GM12878 (cell line): ENCODE data around the gene SORD.

DNA sequence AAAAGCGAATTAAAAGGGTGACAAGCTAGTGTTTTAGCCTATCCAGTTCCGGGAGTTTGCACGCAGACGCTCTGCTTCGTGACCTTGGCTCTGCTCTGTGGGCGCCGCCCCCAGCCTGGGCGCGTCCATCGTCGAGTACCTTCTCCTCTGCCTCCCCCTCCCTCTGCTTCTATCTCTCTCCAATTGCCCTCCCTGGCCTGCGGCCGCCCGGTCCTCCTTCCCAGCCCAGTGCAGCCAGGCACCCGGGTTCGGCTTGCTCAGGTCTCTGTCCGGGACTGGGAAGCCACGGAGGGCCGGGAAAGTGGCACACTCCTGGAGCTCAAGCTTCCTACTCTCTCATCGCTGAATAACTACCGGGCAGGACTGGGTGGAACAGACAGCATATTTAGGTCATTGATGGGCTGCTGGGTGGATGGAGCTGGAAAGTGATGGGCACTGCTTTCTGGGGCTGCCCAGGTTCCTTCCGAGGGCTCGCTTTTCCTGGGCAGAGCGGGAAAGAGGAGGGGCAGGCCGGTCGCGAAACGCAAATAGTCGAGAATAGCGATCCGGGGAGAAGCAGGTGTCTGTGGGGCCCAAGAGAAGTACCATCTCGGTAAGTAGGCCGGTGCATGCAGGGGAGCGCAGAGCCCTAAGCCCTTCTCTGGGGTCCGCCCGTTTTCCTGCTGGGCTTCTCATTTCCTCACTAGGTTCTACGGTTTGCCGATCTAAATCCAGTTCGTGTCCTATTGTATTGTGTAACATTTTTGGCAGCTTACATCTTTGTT, 7.2 kb upstream of the TRIM69 start:
- RAMPAGE, long total RNA, result start-site peak on the plus strand centred at position 160 of the sequence, 102 bp wide, 305 and 541 reads in 2 replicates
- RRBS, 2 experiments, result 0 to 1% methylated on average over 4 to 9 of the region's 39 CpGs
CAGE:
- cytosol, long polyA minus RNA, result start-site peak on the plus strand centred at position 151 of the sequence, 78 bp wide, 758 reads; start-site peak on the plus strand centred at position 365 of the sequence, 47 bp wide, 71 reads
- cytosol, long polyA plus RNA, result start-site peak on the plus strand centred at position 160 of the sequence, 101 bp wide, 580 and 417 reads in 2 replicates; start-site peak on the plus strand centred at position 375 of the sequence, 73 bp wide, 78 and 52 reads in 2 replicates; start-site peak on the plus strand centred at position 522 of the sequence, 72 bp wide, 198 and 242 reads in 2 replicates
- long polyA plus RNA, result start-site peak on the plus strand centred at position 188 of the sequence, 154 bp wide, 137 and 596 reads in 2 replicates; start-site peak on the plus strand centred at position 361 of the sequence, 39 bp wide, 59 and 47 reads in 2 replicates; start-site peak on the plus strand centred at position 526 of the sequence, 59 bp wide, 172 and 134 reads in 2 replicates
- nucleolus, long total RNA, result start-site peak on the plus strand centred at position 144 of the sequence, 62 bp wide, 100 reads; start-site peak on the plus strand centred at position 414 of the sequence, 14 bp wide, 16 reads; start-site peak on the plus strand centred at position 546 of the sequence, 45 bp wide, 68 reads
- nucleus, long polyA plus RNA, result start-site peak on the plus strand centred at position 143 of the sequence, 87 bp wide, 299 and 295 reads in 2 replicates; start-site peak on the plus strand centred at position 369 of the sequence, 22 bp wide, 20 and 21 reads in 2 replicates; start-site peak on the plus strand centred at position 534 of the sequence, 85 bp wide, 167 and 106 reads in 2 replicates
- nucleus, long total RNA, result no peak

DNA sequence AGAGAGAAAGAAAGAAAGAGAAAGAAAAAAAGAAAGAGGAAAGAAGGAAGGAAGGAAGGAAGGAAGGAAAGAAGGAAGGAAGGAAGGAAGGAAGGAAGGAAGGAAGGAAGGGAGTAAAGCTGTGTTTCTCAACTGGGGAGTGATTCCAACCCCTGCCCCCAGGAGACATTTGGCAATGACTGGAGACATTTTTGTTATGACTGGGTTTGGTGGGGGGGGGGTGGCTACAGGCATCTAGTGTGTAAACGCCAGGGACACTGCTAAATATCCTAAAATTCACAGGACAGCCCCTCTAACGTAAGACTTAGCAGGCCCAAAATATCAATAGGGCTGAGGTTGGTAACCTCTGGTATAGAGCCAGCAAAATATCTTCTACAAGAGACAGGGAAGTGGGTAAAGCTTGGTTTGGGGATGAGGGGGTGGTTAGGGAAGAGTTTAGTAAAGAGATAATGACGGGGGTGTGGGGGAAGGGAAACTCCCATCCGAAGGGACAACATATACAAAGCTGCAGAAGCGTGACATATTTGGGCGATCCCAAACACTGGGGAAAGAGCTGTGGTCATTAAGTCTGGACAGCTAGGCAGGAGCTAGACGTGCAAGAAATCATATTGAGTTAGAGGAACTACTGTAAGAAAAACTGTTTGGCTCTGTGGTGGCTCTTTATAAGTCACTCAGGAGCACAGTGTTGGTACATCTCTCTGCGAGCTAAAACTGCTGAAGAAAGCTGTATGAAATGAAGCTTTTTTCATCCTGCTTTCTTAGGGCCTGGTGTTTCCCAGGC, 767 bp upstream of the TRIM69 start:
- RAMPAGE, long total RNA, result no peak
- RRBS, 2 experiments, result no CpG with 5 or more reads among the region's 8 CpGs
CAGE:
- cytosol, long polyA minus RNA, result no peak
- cytosol, long polyA plus RNA, result no peak
- long polyA plus RNA, result no peak
- nucleolus, long total RNA, result no peak
- nucleus, long polyA plus RNA, result no peak
- nucleus, long total RNA, result no peak

- RAMPAGE, long total RNA, result no peak
- RRBS, 2 experiments, result no CpG with 5 or more reads among the region's 3 CpGs
CAGE:
- cytosol, long polyA minus RNA, result no peak
- cytosol, long polyA plus RNA, result no peak
- long polyA plus RNA, result no peak
- nucleolus, long total RNA, result no peak
- nucleus, long polyA plus RNA, result no peak
- nucleus, long total RNA, result no peak
These were observed 102.4 kb downstream of the TRIM69 start for GRCh38 chr15:44838655-44839222.

- RAMPAGE, long total RNA, result no peak
- RRBS, 2 experiments, result no CpG with 5 or more reads among the region's 5 CpGs
CAGE:
- cytosol, long polyA minus RNA, result no peak
- cytosol, long polyA plus RNA, result no peak
- long polyA plus RNA, result no peak
- nucleolus, long total RNA, result no peak
- nucleus, long polyA plus RNA, result no peak
- nucleus, long total RNA, result no peak
These were observed 101.7 kb upstream of the TERB2 start for GRCh38 chr15:44854671-44855214.

DNA sequence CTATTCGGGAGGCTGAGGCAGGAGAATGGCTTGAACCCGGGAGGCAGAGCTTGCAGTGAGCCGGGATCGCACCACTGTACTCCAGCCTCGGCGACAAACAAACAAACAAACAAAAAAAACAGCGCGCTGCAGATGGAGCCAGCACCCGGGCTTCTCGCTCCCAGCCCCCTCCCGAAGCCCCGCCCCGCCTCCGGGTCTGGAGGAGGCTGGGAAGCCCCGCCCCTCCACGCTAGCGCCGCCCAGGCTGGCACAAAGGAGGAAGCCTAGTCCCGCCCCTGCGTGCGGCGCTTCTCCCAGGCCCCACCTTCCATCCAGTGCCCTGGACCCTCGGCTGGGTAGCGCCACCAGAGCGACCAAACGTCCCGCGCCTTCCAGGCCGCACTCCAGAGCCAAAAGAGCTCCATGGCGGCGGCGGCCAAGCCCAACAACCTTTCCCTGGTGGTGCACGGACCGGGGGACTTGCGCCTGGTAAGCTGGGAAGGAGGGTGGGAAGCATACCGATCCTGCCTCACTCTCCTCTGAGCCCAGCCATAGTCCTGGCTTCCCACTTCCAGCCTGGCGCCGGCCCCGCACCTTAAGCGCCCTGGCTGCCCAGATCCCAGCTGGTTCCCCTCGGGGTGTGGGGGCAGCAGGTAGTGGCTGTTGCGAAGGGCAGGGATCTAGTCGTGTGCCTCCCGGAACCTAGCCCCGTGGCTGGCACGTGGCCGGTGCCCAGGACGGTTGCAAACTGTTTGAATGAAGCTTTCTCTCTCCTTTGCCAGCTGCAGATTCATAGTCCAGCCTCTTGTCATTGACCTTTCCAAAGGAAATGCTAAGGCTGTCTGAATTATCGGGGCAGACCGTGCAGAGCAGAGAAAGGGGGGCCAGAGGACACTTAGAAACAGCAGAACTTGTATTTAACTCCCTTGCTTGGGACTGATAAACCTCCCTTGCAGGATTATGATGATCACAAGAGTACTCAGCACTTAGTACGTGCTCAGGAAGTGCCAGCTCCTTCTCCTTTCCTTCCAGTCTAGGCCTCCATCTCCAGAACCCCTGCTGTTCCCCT, at the start of gene SORD:
Gene SORD, plus strand, starts transcription at position 314 of the 1,048 bp plus-strand sequence.
- RAMPAGE, long total RNA, result start-site peak on the plus strand centred at position 302 of the sequence, 101 bp wide, 781 and 1,390 reads in 2 replicates
- RRBS, 2 experiments, result 1 to 4% methylated on average over 8 to 15 of the region's 51 CpGs
CAGE:
- cytosol, long polyA minus RNA, result start-site peak on the plus strand centred at position 305 of the sequence, 114 bp wide, 230 reads
- cytosol, long polyA plus RNA, result start-site peak on the plus strand centred at position 297 of the sequence, 103 bp wide, 285 and 190 reads in 2 replicates
- long polyA plus RNA, result start-site peak on the plus strand centred at position 300 of the sequence, 98 bp wide, 179 and 220 reads in 2 replicates
- nucleolus, long total RNA, result no peak
- nucleus, long polyA plus RNA, result start-site peak on the plus strand centred at position 297 of the sequence, 103 bp wide, 190 and 365 reads in 2 replicates
- nucleus, long total RNA, result no peak

DNA sequence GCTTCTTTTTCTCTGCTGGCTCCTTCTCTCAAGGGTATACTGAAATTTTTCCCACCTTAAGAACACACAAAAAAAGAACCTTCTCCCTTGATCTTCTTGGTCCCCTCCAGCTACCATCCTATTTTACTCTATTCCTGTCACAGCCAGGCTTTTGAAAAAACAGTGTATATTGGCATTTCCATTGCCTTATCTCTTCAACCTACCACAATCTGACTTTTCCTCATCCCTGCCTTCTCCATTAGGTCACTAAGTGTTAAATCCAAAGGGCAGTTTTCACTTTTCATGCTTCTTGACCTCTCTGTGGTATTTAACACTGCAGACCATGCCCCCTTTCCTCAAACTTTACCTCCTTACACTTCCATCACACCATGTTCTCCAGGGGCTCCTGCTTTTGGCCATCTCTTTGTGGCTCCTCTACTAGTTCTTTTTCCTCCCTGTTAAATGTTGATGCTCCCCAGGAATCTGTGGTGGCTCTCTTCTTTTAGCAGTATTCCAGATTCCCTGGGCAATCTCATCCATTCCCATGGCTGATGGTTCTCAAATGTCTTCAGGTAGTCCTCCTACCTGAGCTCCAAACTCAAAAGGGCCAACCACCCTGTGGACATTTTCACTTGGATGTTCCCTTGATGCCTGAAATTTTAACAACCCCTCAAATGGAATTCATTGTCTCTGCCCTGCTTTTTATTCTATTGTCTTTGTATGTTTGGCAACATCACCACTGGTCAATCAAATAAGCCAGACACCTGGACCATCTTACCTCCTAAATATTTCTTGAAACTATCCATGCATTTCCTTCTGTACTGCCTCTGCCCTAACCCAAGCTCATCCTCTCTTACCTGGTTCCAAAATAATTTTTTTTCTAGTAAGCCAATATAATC, 4.1 kb downstream of the DUOXA1 start:
- RAMPAGE, long total RNA, result no peak
CAGE:
- cytosol, long polyA minus RNA, result no peak
- cytosol, long polyA plus RNA, result no peak
- long polyA plus RNA, result no peak
- nucleolus, long total RNA, result no peak
- nucleus, long polyA plus RNA, result no peak
- nucleus, long total RNA, result no peak

GRCh38 chr15:45131741-45132160, 2.0 kb downstream of the DUOX1 start:
- RAMPAGE, long total RNA, result no peak
- RRBS, 2 experiments, result no CpG with 5 or more reads among the region's 2 CpGs
CAGE:
- cytosol, long polyA minus RNA, result no peak
- cytosol, long polyA plus RNA, result no peak
- long polyA plus RNA, result no peak
- nucleolus, long total RNA, result no peak
- nucleus, long polyA plus RNA, result no peak
- nucleus, long total RNA, result no peak

- RAMPAGE, long total RNA, result start-site peak on the minus strand at chr15:45279217-45279245, 24 and 43 reads in 2 replicates
- RRBS, 2 experiments, result no CpG with 5 or more reads among the region's 35 CpGs
CAGE:
- cytosol, long polyA minus RNA, result no peak
- cytosol, long polyA plus RNA, result no peak
- long polyA plus RNA, result no peak
- nucleolus, long total RNA, result no peak
- nucleus, long polyA plus RNA, result no peak
- nucleus, long total RNA, result no peak
These were observed 27.1 kb downstream of the SLC28A2 start for GRCh38 chr15:45278908-45279711.

DNA sequence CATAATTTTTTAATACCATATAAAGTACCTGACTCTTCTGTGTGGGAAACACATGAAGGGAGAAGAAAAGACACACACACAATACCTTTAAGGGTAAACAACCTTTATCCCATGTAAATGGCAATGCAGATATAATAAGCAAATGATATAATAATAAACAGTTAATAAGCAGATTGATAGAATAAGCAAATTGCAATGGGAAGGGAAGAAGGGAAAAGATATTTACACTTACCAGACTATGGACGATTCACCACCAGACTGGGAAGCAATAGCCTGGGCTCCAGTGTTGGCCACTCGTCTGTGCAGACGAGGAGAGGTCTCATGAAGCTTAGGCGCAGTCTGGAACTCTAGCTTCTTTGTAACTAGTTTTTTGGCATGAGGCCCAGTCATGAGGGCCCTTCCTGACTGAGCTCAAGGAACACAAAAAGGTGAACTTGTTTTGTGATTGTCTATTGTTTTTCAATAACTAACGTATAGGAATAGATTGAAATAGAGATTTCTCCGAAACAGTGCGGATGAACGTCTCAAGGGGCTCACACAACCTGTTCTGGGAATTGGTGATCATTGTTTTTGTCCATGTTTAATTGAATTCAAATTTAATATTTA, 11.2 kb downstream of the C15orf48 start:
- RAMPAGE, long total RNA, result no peak
- RRBS, 2 experiments, result no CpG with 5 or more reads among the region's 8 CpGs
CAGE:
- cytosol, long polyA minus RNA, result no peak
- cytosol, long polyA plus RNA, result no peak
- long polyA plus RNA, result no peak
- nucleolus, long total RNA, result no peak
- nucleus, long polyA plus RNA, result no peak
- nucleus, long total RNA, result no peak

DNA sequence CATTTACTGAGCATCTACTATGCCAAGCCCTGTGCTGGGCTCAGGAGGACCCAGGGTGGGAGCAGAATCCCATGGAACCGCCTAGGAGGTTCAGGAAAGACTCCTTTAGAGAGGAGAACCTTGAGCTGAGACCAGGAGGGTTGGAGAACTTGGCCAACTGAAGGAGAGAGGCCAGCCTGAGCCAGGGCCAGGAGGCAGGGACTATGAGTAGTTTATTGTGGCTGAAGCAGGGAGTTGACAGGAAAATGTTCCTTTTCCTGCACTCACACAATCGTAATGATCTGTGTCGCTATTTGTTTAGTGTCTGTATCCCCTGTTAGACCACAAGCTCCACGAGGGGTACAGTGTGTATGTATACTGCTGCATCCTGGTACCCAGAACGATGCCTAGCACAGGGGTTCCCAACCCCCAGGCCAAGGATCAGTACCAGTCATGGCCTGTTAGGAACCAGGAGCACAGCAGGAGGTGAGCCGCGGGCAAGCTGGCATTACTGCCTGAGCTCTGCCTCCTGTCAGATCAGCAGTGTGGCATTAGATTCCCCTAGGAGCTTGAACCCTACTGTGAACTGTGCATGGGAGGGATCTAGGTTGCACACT, 21.0 kb downstream of the C15orf48 start:
- RAMPAGE, long total RNA, result no peak
- RRBS, 2 experiments, result no CpG with 5 or more reads among the region's 7 CpGs
CAGE:
- cytosol, long polyA minus RNA, result no peak
- cytosol, long polyA plus RNA, result no peak
- long polyA plus RNA, result no peak
- nucleolus, long total RNA, result no peak
- nucleus, long polyA plus RNA, result no peak
- nucleus, long total RNA, result no peak

DNA sequence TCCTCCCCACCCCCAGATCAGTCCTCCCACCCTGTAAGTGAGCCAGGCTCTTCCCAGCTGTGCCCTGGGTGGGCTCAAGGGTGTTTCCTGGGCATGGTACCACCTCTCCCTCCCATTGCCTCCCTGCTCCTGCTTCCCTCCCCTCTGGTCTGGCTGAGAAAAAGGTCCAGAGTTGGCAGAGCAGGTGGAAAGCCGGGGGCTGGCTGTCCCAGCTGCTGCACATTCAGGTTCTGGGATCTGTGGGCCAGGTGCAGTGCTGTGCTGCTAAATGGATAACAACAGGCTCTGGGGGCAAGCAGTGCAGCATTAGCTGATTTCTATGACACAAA, 24.7 kb downstream of the C15orf48 start:
- RAMPAGE, long total RNA, result no peak
- RRBS, 2 experiments, result no CpG with 5 or more reads among the region's 1 CpG
CAGE:
- cytosol, long polyA minus RNA, result no peak
- cytosol, long polyA plus RNA, result no peak
- long polyA plus RNA, result no peak
- nucleolus, long total RNA, result no peak
- nucleus, long polyA plus RNA, result no peak
- nucleus, long total RNA, result no peak

GRCh38 chr15:45588039-45589183, 1.2 kb downstream of the BLOC1S6 start:
- RAMPAGE, long total RNA, result no peak
- RRBS, 2 experiments, result no CpG with 5 or more reads among the region's 6 CpGs
CAGE:
- cytosol, long polyA minus RNA, result no peak
- cytosol, long polyA plus RNA, result no peak
- long polyA plus RNA, result no peak
- nucleolus, long total RNA, result no peak
- nucleus, long polyA plus RNA, result no peak
- nucleus, long total RNA, result no peak

GRCh38 chr15:45610165-45610578, 23.0 kb downstream of the BLOC1S6 start:
- RAMPAGE, long total RNA, result no peak
- RRBS, 2 experiments, result no CpG with 5 or more reads among the region's 5 CpGs
CAGE:
- cytosol, long polyA minus RNA, result no peak
- cytosol, long polyA plus RNA, result no peak
- long polyA plus RNA, result no peak
- nucleolus, long total RNA, result no peak
- nucleus, long polyA plus RNA, result no peak
- nucleus, long total RNA, result no peak

DNA sequence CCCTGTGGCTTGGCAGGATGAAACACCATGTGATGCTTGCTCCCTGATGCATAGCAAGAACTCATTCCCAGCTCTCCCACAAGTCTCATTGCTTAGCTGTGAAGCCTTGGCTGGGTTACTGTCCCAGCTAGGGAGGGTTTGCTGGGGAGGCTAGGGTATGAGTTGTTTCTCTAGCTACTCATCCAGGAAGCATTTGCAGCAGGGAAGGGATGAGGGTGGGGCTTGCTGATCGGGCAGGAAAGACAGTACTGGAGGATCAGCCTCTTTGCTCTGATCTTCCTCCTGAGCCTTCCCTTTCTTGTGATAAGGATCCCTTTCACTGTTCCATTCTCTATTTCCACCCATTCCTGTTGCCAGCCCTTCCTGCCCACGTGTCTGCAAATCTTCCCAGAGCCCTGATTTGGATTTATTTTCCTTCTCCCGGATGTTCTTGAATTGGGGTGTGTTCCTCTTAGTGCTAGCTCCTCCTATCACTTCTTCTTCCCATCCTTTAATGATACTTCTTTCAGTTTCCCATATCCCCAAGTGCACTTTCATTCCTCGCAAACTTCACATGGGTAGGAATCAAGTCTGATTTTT, 3.4 kb upstream of the SQOR start:
- RAMPAGE, long total RNA, result no peak
- RRBS, 2 experiments, result no CpG with 5 or more reads among the region's 4 CpGs
CAGE:
- cytosol, long polyA minus RNA, result no peak
- cytosol, long polyA plus RNA, result no peak
- long polyA plus RNA, result no peak
- nucleolus, long total RNA, result no peak
- nucleus, long polyA plus RNA, result no peak
- nucleus, long total RNA, result no peak

DNA sequence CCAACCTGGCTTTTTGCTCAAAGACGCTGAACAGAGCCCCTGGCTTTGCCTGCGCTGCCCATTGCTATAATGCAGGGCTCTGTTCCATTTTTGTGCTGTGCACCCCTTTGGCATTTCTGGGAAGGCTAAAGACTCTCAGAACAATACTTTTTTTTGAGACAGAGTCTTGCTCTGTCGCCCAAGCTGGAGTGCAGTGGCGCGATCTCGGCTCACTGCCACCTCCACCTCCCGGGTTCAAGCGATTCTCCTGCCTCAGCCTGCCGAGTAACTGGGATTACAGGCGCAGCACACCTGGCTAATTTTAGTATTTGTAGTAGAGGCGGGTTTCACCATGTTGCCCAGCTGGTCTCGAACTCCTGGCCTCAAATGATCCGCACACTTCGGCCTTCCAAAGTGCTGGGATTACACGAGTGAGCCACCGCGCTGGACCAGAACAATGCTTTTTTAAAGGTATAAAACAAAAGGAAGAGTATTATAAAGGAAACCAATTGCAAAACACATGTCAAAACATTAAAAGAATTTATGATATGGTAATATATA, 940 bp downstream of the SQOR start:
- RAMPAGE, long total RNA, result no peak
- RRBS, 2 experiments, result no CpG with 5 or more reads among the region's 17 CpGs
CAGE:
- cytosol, long polyA minus RNA, result no peak
- cytosol, long polyA plus RNA, result no peak
- long polyA plus RNA, result no peak
- nucleolus, long total RNA, result no peak
- nucleus, long polyA plus RNA, result no peak
- nucleus, long total RNA, result no peak

GRCh38 chr15:45642232-45642546, 7.4 kb downstream of the SQOR start:
- RAMPAGE, long total RNA, result no peak
- RRBS, 2 experiments, result no CpG with 5 or more reads among the region's 1 CpG
CAGE:
- cytosol, long polyA minus RNA, result no peak
- cytosol, long polyA plus RNA, result no peak
- long polyA plus RNA, result no peak
- nucleolus, long total RNA, result no peak
- nucleus, long polyA plus RNA, result no peak
- nucleus, long total RNA, result no peak

GRCh38 chr15:45704358-45705280, 69.8 kb downstream of the SQOR start:
- RAMPAGE, long total RNA, result no peak
- RRBS, 2 experiments, result 5% methylated on average over 4 of the region's 63 CpGs; no CpG with 5 or more reads in 1 of the 2 experiments
CAGE:
- cytosol, long polyA minus RNA, result no peak
- cytosol, long polyA plus RNA, result no peak
- long polyA plus RNA, result no peak
- nucleolus, long total RNA, result no peak
- nucleus, long polyA plus RNA, result no peak
- nucleus, long total RNA, result no peak

- RAMPAGE, long total RNA, result no peak
- RRBS, 2 experiments, result no CpG with 5 or more reads among the region's 2 CpGs
CAGE:
- cytosol, long polyA minus RNA, result no peak
- cytosol, long polyA plus RNA, result no peak
- long polyA plus RNA, result no peak
- nucleolus, long total RNA, result no peak
- nucleus, long polyA plus RNA, result no peak
- nucleus, long total RNA, result no peak
These were observed 116.8 kb downstream of the SQOR start for GRCh38 chr15:45751631-45751969.

- RAMPAGE, long total RNA, result no peak
- RRBS, 2 experiments, result no CpG with 5 or more reads among the region's 5 CpGs
CAGE:
- cytosol, long polyA minus RNA, result no peak
- cytosol, long polyA plus RNA, result no peak
- long polyA plus RNA, result no peak
- nucleolus, long total RNA, result no peak
- nucleus, long polyA plus RNA, result no peak
- nucleus, long total RNA, result no peak
These were observed 4.9 kb downstream of the SEMA6D start for GRCh38 chr15:47722252-47722511.

DNA sequence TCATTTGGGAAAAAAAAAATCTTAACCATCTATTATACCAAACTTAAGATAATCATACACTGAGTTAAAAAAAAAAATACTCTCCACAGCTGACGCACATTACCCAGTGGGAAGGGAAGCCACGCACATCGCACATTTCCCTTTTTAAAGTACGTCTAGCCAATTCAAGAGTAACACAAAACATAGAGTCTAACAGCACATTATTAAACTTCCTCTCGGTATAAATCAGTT, 851 bp downstream of the MYEF2 start:
- RAMPAGE, long total RNA, result no peak
- RRBS, 2 experiments, result no CpG with 5 or more reads among the region's 5 CpGs
CAGE:
- cytosol, long polyA minus RNA, result no peak
- cytosol, long polyA plus RNA, result no peak
- long polyA plus RNA, result no peak
- nucleolus, long total RNA, result no peak
- nucleus, long polyA plus RNA, result no peak
- nucleus, long total RNA, result no peak